LNCaP clone FGC (cell line): ENCODE measurements around a stretch of chr15.

GRCh38 chr15:62075831-62076398, 9.1 kb downstream of the C2CD4A start:
- RRBS, 2 experiments: no CpG with 5 or more reads among the region's 4 CpGs

GRCh38 chr15:62112641-62113500, 46.1 kb downstream of the C2CD4A start:
- RRBS, 2 experiments: no CpG with 5 or more reads among the region's 10 CpGs

GRCh38 chr15:62135264-62136240, 29.5 kb downstream of the C2CD4B start:
- RRBS, 2 experiments: no CpG with 5 or more reads among the region's 11 CpGs

DNA sequence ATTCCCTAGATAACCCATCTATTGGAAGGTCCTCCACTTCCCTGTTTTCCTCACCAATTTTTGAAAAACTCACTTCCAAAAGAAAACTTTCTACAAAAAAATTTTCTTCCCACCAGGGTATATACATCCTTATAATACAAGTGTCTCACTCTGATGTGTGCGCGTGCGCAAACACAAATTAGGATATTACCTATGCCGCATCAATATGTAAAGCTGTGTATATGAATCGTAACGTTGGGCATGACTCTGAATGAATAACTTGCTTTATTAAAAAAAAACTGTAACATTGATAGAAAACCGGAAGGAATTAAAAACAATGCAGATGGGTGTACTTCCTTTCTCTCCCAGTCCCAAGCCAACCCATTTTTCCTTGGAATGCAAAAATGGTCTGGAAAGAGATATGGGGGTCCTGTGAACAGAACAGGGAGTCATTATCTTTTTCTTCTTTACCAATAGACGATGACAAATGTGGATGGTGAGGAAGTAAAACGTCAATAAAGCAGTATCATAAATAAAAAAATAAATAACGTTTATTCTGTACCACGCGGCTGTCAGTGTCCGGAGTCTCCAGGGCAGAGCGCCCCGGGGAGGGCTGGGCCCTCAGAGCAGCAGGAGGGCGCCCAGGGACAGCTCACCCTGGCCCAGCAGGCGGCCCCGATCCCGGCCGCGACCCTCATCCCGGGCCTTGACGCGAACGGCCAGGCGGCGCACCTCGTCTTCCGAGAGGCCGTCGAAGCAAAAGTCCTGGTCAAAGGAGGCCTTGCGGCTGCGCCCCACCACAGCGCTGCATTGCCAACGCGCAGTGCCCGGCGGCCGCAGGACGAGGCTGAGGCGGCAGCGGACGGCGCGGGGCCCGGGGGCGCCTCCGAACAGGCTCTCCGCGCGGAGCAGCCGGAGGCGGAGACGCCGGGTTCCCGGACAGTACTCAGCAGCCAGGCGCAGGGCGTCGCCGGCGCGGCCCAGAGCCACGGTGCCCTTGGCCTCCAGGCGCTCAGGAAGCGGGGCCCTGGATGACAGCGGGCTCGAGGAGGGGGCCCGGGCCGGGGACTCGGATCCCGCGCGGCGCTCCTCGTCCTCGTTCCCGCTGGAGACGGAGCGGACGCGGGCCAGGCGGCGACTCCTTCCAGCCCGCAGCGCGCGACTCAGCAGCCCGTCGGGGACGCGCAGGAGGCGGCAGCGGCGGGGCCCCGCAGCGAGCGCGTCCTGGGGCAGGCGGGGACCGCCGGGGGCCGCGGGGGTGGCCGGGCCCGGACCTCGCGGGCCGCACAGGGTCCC, 1.4 kb downstream of the C2CD4B start:
- RRBS, 2 experiments: 42 to 66% methylated on average over 14 of the region's 108 CpGs

GRCh38 chr15:62164565-62165130, 437 bp downstream of the C2CD4B start:
- RRBS, 2 experiments: 56 to 83% methylated on average over 11 of the region's 73 CpGs

GRCh38 chr15:62281669-62282154, 108.6 kb upstream of the TLN2 start:
- RRBS, 2 experiments: no CpG with 5 or more reads among the region's 10 CpGs

GRCh38 chr15:62288681-62289135, 101.6 kb upstream of the TLN2 start:
- RRBS, 2 experiments: 38 to 60% methylated on average over 1 of the region's 6 CpGs

DNA sequence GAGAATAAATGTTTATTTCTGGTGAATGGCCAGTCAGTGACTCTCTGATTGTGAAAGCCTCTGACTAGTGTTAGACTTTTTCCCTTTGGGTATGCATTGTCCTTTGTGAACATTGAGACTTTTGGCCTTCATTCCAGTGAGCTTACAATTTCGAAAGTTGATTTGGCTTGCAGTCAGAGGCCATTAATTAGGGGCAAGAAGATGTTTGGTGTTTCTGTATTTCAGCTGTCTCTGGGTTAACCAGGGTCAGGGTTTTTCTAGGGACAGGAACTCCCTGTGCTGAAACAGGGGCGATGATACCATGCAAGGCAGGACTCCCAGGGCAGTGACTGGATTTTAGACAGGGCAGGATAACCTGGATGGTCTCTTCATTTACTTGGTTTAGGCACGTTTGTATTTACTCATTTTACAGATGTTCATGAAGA, 49.3 kb downstream of the TLN2 start:
- RRBS, 2 experiments: no CpG with 5 or more reads among the region's 3 CpGs

GRCh38 chr15:62474462-62475517, 84.4 kb downstream of the TLN2 start:
- RRBS, 2 experiments: no CpG with 5 or more reads among the region's 16 CpGs

DNA sequence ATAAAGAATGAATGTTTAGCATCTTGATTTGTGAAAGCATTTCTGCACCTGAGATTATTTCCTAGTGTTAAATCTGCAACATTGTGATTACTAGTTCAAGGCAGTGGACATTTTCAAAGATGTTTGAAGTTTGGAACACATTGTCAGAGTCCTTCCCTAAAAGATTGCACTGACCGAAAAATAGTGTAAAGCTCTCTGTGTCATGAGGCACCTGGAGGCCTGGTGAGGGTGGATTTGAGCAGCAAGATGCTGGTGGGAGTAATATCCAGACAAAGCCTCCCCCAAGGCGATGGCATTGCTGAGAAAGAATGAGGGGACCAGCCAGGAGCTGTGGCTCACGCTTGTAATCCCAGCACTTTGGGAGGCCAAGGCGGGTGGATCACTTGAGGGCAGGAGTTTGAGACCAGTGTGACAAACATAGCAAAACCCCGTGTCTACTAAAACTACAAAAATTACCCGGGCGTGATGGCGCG, 176.9 kb downstream of the TLN2 start:
- RRBS, 2 experiments: no CpG with 5 or more reads among the region's 9 CpGs

DNA sequence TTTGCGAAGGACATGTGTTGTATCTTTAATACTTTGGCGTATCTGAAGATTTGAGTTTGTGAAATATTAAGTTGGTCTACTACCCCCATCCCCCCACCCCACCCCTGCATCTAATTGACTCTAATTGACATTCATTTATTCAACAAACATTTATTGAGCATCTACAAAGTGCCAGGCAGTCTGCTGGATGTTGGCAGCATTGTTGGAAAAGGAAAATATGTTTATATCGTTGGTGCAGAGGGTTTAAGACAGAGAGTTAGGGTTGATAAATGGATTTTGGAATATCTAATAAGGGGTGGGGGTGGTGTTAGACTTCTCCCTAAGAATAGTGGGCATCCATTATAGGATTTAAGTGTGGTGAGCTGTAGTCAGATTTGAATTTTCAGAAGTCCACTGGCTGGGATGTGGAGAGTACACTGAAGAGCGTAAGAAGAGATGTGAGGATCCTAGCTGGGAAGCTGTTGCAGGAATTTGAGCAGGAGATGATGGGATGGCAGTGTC, 217.7 kb downstream of the TLN2 start:
- RRBS, 2 experiments: no CpG with 5 or more reads among the region's 4 CpGs

DNA sequence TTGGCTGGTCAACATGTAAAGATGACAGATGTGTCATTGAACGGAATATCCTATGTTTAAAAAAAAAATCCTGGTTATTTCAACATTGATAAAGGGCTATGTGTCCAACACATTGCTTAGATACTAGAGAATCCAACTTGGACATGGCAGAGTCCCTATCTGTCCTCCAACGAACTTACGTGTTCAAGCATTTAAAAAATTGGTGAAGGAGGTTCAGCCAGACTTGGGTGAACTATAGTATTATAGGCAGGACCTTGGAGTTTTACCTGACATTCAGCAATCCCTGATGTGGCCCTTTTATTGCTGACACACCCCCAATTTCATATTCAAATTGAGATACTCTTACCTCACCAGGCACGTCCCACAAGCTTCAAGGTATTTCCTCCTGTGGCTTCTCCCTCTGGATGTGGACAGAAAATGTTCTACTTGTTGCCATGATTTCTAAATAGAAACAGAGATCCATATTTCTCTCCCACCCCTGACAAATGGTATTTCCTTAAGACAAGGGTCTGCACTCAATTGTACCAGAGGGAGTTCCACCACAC, 207.7 kb upstream of the TPM1 start:
- RRBS, 2 experiments: no CpG with 5 or more reads among the region's 4 CpGs

GRCh38 chr15:62850567-62851089, 191.9 kb upstream of the TPM1 start:
- RRBS, 2 experiments: no CpG with 5 or more reads among the region's 8 CpGs

- RRBS, 2 experiments: no CpG with 5 or more reads among the region's 3 CpGs
Measured at GRCh38 chr15:62889543-62890095, 152.9 kb upstream of the TPM1 start.

GRCh38 chr15:63044506-63045242, 2.1 kb downstream of the TPM1 start:
- RRBS, 2 experiments: no CpG with 5 or more reads among the region's 6 CpGs

DNA sequence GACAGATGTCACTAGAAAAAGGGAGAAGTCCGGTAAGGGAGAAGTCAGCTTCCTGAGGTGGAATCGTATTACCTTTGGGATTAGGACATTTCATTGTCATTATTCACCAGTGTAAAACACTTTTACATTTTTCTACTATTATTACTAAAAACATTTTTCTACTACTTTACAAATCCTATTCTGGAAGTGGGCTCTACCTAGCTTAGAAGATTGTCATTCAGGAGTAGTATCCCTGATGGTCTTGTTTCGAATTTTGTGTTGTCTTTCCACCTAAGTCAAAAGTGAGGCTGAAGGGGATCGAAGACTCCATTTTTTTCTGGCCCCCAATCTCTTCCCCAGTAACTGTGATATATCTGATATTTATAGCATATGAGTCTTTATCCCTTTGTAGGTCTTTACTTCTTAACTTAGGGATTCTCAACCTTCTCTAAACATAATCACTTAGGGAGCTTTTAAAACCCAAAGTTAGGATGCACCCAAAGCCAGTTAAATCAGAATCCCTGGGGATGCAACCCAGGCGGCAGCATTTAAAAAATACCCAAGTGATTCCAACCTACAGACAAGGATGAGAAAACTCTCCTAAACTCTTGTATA, 3.9 kb downstream of the TPM1 start:
- RRBS, 2 experiments: no CpG with 5 or more reads among the region's 5 CpGs

GRCh38 chr15:63048740-63049668, 6.5 kb downstream of the TPM1 start:
- RRBS, 2 experiments: 1 to 2% methylated on average over 15 of the region's 41 CpGs

GRCh38 chr15:63049669-63050505, 7.3 kb downstream of the TPM1 start:
- RRBS, 2 experiments: no CpG with 5 or more reads among the region's 8 CpGs

DNA sequence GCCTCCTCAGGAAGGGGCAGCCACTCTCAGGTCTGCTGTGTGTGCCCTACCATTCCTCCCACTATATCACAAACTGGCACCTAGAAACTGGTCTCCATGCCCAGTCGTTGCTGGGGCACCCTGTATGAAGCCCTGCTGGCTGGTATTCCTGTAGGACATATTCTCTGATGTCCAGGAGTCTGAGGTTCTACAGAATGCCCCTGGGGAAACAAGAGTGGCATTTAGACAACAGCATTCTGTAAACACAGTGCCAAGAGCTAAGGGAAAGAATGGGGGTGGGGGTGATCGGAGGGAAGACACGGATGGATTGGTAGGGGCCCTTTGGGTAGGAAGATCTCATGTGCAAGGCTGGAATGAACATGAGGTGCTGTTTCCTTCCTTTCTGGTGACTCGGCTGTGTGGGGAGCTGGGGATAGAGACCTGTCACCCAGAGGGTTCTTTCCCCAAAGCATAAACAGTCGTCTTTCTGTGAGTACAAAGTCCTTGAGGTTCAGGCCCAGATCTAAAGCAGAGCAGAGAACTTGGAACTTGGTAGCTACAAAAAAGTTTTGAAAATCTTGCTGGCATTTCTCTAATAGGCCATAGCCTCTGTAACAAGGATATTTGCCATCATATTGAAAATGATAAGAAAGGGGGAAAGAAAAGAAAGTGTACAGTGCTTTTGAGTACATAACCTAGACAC, 11.7 kb downstream of the TPM1 start:
- RRBS, 2 experiments: no CpG with 5 or more reads among the region's 5 CpGs